HT1080 (cell line): ENCODE measurements around a stretch of chr2.

DNA sequence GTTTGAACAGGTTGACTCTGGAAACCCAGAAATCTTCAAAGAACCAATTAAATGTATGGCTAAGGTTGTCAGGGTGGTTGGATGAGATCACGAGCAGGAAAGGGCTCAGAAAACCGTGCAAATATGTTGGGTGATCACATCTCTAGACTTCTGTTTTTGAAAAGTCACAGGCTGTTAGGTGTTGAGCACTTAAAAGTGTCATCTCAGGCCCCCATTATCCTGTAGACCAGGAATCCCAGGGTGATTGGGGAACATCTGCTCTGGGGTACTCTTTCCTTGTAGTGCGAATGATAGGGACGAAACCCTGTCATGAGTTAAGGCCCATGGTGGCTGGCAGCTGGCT lies 25.0 kb downstream of the FOSL2 start:
RAMPAGE:
- cytosol, long total RNA: no peak
- long total RNA: no peak
- nucleus, long total RNA: no peak

DNA sequence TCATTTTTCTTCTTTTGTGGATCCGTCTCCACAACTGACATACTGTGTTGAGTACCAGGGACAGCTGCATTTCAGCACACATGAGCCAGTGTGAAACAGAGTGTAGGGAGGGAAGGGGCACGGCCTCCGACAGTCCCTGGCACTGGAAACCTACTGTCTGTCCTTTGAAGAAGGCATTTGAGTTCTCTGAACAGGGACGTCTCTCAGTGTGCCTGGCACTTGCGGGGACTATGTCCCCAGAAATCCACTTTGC lies 48.1 kb downstream of the PLB1 start:
RAMPAGE:
- cytosol, long total RNA: no peak
- long total RNA: no peak
- nucleus, long total RNA: no peak

DNA sequence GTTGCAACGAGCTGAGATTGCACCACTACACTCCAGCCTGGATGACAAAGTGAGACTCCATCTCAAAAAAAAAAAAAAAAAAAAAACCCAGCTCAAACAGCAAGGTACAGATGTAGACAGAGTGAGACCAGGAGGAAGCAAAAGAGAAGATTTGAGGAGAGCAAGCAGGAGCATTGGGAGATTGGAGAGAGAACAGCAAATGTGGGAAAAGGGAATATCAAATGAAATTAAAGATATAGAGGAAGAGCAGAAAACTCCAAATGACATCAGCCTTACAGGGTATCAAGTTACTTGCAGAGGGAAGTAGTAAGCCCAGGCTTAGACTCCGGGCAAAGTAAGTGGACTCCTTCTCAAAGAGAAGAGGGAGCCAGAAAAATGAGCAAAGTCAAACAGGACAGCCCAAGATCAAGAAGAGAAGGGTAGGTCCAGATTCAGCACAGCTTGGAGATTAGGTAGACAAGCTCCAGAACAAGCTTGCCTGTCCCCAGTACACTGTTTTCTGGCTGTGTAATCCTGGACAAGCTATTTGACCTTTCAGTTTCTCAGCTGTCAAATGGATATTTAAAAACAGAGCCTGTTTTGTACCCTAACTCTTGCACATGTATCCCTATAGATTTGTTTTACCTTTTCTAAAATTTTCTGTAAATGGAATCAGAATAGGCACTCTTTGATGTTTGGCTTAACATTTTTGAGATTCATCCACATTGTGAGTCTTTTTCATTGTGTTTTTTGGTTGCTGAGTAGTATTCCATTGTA lies 93.1 kb upstream of the PPP1CB start:
RAMPAGE:
- cytosol, long total RNA: no peak
- long total RNA: no peak
- nucleus, long total RNA: no peak

RAMPAGE:
- cytosol, long total RNA: no peak
- long total RNA: no peak
- nucleus, long total RNA: no peak
Observed at GRCh38 chr2:28678112-28678975, 73.3 kb upstream of the PPP1CB start.

DNA sequence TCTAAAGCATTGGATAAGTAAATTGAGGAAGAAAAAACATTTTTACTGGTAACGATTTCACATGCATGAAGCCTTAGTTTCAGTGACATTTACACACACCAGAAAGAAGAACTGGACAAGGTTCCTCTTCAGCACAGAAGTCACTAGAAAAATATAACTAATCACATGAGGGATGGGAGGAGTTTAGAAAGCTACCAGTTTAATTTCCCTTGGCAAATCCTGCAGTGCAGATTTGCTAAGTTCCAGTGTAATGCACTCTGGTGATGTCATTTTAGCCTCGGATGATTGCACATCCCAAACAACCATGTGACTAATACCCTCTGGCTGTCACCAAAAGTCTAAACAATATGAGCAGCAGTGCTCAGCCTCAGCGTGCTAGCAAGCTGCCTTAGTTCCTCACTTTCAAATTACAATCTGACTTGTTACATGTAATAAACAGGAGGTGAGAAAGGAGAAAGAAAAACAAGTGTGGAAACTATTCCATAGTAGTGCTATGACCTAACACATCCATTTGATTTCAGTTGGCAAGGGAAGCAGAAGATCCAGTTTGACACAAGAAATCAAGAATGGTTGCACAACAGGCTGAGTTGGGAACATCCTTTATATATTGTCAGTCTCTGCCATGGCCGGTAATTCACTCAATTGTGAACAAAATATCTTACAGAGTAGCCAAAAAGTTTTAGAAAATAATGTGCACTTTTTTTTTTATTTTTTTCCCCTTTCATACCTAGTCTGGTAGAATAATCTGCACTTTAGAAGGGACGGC lies 35.2 kb upstream of the PPP1CB start:
RAMPAGE:
- cytosol, long total RNA: no peak
- long total RNA: no peak
- nucleus, long total RNA: no peak

RAMPAGE:
- cytosol, long total RNA: no peak
- long total RNA: no peak
- nucleus, long total RNA: no peak
Observed at GRCh38 chr2:28767947-28769121, 16.7 kb downstream of the PPP1CB start.

DNA sequence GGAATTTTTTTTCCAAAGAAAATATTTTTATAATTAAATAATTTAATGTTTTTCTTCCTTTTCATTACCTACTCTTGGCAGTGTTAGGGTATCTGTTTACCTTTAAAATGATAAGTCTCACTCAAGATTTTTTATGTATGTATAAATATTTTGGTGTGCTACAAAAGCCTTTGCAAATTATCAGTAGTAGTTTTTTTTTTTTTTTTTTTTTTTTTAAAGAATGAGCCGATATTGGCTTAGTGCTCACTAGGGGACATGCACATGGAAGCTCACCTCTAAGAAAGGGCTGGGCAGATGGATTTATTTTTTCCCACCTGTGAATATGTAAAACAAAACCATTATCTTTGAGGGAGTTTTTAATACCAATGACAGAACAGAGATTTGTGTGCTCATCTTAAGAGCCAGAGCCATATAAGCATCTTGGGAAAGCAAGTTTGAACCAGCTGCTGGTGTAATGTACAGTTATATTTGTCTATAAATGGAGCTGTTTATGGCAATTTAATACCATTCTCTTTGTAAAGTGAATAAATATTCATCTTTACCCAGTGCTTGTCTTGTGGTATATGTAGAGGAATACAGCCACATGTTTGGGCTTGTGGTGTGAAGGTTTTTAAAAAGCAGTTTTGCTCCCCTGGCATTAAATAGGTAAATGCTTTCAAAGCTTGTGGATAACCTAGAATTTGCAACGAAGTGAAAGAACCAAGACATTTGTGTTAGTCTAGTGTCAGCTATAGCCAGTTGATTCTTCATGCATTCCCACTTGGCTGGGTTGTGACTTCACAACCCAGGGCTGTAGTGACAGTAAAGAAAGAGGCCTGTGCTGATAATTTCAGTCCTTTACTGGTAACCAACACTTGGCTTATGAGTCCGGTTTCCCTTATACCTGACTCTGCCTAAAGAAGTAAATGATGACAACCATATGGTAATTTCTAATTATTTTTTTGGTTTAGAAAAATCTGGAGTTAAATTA lies 33.1 kb upstream of the TOGARAM2 start:
RAMPAGE:
- cytosol, long total RNA: no peak
- long total RNA: no peak
- nucleus, long total RNA: no peak

GRCh38 chr2:28958701-28959307 lies 22.3 kb upstream of the TOGARAM2 start:
RAMPAGE:
- cytosol, long total RNA: no peak
- long total RNA: no peak
- nucleus, long total RNA: no peak

GRCh38 chr2:28997121-28997609 lies 16.1 kb downstream of the TOGARAM2 start:
RAMPAGE:
- cytosol, long total RNA: no peak
- long total RNA: no peak
- nucleus, long total RNA: no peak

DNA sequence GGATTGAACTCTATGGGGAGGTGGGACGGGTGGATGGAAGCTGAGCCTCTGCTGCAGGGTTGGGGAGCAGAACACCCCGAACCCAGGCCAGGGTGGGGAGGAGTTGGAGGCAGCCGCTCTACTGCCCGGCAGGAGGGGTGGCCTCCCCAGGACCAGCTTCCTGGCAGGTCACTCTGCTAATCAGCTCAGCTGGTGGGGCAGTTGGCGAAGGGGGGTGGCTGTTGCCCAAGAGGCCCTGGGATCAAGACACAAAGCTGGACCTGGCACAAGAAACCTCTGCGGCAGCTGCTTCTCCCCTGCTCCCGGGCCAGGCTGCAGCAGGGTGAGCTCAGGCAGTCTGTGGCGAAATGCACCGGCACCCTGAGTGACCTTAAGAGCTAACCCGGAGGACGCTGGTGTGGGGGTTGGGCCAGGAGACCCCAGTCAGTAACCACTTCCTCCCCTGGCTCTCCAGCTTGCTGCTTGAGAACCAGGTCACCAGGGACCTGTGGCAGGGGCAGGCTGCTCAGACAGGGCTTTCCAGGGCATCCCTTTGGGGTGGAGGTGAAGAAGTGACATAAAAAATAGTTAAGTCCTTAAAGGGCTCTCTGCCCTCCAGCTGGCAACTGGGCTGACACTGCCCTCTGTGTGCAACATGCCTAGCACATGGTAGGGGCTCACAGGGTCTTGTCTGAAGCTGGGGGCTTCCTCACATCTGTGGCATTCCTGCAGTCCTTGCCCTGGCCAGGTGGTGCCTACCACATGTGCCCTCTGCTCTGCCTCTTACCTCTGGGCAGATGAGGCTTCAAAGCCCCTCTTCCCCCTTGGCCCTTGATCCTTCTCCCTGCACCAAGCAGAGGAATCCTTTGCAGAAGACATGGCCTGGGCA lies 31.3 kb downstream of the TOGARAM2 start:
RAMPAGE:
- cytosol, long total RNA: no peak
- long total RNA: no peak
- nucleus, long total RNA: no peak

DNA sequence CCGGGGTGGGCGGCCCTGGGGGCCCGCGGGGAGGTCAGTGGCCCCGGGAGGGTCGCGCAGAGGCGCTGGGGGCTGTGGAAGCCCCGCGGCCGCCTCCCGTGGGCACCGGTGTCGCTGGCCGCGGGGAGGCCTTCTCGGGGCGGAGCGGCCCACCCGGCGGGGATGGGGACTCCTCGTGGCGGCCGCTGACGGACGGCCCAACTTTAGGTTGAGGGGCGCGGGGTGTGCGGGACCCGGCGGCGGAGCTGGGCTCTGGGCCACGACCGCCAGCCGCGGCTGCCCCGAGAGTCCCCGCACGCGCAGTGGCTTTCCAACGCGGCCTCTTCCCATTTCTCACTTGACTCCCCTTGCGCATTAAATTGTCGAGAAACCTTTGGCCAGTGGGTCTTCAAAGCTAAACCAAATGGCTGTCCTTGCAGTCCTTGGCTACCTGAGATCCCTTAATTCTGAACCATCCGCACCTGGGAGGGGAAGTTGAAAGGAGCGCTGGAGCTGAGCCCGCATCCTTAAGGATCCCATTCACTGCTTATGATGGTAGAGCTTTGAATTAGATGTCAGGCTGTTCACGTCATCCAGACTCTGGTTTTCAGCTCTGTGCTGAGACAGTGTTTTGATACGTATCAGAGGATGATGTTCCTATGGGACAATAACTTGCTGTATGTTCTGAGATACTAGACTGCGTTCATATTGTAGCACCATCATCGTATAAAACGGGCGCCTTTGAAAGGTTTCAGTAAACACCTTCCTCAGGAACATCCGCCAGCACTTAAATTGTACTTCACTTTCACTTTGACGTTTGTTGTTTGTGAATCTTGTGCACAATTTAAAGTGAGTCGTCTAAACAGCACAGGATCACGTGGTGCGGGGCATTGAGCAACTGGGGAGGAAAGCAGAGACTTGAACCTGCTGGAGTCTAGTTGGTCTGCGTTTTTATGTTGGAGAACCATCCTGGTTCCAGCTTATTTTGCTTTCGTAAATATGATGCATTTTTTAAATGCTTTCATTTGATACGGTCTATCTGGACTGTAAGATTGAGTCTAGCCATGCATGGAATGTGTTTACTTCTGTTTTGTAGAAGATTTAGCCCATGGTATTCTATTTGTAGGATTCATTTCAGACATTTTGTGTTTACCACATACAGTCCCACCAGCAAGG lies 888 bp downstream of the CLIP4 start:
RAMPAGE:
- cytosol, long total RNA: no peak
- long total RNA: no peak
- nucleus, long total RNA: no peak

DNA sequence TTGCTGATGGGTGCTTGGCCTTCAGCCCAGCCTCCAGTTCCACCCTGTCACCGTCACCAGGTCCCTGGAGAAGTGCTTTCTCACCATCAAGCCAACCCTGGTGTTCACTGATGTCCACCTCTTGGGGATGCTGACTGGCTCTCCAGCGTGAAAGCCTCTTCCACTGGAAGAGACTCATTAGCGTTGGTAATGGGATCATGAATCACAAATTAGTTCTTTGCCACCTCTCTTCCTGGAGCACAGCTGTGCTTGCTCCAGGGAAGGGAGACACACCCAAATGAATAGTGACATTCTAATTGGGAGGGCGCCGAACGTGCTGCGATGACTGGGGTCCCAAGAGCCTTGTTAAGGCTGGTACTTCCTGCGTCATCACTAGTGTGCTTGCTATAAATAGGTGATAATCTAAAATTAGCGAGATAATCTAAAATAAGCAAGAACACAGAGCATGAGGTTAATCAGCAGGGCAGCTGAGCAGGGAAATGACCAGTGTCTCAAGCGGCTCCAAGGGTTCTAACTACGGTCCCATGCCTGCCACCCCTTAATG lies 154.1 kb downstream of the CLIP4 start:
RAMPAGE:
- cytosol, long total RNA: no peak
- long total RNA: no peak
- nucleus, long total RNA: no peak

GRCh38 chr2:29484415-29484632 lies 369.1 kb downstream of the CLIP4 start:
RAMPAGE:
- cytosol, long total RNA: no peak
- long total RNA: no peak
- nucleus, long total RNA: no peak

GRCh38 chr2:30145006-30145469 lies 1.8 kb upstream of the YPEL5 start:
RAMPAGE:
- cytosol, long total RNA: no peak
- long total RNA: no peak
- nucleus, long total RNA: no peak

DNA sequence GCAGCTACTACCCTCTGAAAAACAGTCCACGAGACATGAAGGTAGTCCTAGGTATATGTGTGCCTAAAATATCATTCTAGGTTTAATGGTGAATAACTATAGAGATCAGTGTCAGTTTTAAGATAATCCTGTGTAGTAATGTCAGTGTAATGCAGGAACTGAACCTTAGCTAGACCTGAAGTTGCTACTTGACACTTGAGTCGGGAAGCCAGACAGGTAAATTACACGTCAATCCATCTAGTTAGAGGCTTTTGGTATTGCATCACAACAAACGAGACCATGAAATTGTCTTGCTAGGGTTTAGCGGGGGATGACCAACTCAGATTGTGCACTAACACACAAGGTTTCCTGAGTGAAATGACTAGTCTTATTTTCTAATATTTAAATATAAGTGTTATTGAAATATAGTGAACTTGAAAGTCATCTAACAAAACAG lies 2.0 kb downstream of the YPEL5 start:
RAMPAGE:
- cytosol, long total RNA: no peak
- long total RNA: no peak
- nucleus, long total RNA: no peak

DNA sequence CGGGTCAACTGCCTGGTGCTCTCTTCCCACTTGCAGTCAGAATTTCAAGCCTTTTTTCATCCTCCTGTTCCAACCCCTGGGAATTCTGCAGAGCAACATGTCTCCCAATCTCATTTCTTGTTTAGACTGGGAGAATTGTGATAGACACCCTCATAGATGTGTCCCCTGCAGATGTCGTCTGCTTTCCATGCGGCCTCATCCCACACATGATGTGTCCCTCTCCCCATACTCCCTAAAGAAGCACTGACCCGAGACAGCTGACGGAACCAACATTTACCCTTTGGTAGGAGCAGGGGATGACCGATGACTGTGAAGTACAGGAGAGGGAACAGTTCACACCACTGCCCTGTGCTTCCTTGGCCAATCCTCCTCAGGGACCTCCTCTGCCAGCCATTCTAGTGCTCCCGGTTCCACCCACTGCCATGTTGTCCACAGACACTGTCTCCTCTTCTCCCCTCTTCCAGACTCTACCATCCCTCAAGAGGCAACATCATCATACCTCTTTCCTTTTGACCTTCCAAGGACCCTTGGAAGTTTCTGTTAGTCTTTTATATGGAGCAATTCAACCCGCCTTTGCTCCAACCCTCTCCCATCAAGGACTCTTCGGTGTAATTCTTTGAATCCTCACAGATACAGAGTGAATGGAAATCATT lies 98.9 kb upstream of the LCLAT1 start:
RAMPAGE:
- cytosol, long total RNA: no peak
- long total RNA: no peak
- nucleus, long total RNA: no peak

RAMPAGE:
- cytosol, long total RNA: no peak
- long total RNA: no peak
- nucleus, long total RNA: no peak
Observed at GRCh38 chr2:30373783-30374279, 73.2 kb upstream of the LCLAT1 start.

DNA sequence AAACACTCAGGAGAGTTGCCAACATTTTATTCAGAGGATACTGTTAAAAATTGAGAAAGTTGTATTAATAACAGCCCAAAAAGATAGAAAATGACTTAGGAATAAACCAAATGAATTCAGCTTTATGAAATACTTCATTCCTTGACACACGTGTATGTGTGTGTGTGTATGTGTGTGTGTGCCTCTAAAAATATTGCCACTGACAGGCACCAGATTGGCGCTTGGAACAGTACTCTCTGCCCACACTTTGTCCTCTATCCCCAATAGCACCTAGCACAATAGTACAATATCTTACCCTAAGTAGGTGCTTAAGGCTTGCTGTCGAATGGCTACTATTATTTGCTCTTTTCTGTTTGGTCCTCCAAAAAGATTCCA lies 43.5 kb upstream of the LCLAT1 start:
RAMPAGE:
- cytosol, long total RNA: no peak
- long total RNA: no peak
- nucleus, long total RNA: no peak

RAMPAGE:
- cytosol, long total RNA: no peak
- long total RNA: no peak
- nucleus, long total RNA: no peak
Observed at GRCh38 chr2:30404617-30404837, 42.5 kb upstream of the LCLAT1 start.

DNA sequence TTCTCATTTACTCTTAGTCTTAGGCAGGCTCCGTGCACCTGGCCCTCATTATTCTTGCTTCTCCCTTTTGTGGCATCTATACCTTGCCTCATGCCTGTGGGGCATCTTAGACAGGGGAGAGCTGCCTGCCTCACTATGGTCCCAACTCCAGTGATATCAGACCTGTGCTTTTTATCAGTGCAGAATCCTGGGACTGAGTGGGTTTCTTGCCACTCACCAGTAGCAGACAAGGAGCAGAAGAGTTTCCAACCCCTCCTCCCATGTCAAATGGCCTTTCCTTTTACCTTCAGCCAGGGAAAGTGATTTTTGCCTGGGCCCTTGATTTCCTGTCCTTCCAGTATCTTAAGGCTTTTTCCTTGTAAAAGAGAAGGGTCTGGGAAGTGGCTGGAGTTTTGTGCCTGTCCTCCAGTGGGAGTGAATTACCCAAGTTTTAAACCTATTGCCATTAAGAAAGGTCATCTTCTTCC lies 136.4 kb downstream of the CAPN13 start:
RAMPAGE:
- cytosol, long total RNA: no peak
- long total RNA: no peak
- nucleus, long total RNA: no peak